ENCODE measurements around a stretch of chr10.

DNA sequence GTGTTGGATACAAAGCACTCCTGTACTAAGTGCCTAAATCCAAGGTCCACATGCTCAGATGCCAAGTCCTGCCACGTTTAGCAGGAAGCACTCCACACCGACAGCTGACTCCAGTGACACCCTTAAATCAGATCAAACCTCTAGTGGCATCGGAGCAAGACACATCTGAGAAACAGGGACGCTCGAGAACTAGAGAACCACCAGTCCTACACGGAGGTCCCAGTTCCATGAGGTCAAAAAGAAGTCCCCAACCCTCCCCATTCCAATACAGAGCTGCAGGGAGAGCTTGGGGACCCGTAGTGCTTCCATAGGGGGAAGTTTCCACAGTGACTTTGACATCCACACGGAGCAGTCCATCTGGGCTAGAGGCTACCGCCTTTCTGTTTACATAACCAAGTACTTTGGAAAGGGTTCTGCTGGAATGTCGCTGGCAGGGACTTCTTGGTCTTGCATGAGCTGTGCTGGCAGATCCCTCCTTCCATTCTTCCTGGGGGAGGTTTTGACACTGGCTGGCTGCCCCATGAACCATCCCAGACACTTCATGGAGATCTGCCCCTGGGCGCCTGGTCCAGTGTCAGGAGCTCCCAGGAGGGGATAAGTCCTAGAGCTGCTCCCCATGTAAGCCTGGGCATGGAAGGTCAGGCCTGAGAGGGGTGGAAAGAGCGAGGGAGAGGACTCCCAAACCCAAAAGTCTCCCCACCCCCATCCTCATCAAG lies 290.7 kb downstream of the PRPF18 start:
- PRO-cap: no peak

- PRO-cap: no peak
Observed at GRCh38 chr10:13894295-13894717, 307.5 kb downstream of the PRPF18 start.

DNA sequence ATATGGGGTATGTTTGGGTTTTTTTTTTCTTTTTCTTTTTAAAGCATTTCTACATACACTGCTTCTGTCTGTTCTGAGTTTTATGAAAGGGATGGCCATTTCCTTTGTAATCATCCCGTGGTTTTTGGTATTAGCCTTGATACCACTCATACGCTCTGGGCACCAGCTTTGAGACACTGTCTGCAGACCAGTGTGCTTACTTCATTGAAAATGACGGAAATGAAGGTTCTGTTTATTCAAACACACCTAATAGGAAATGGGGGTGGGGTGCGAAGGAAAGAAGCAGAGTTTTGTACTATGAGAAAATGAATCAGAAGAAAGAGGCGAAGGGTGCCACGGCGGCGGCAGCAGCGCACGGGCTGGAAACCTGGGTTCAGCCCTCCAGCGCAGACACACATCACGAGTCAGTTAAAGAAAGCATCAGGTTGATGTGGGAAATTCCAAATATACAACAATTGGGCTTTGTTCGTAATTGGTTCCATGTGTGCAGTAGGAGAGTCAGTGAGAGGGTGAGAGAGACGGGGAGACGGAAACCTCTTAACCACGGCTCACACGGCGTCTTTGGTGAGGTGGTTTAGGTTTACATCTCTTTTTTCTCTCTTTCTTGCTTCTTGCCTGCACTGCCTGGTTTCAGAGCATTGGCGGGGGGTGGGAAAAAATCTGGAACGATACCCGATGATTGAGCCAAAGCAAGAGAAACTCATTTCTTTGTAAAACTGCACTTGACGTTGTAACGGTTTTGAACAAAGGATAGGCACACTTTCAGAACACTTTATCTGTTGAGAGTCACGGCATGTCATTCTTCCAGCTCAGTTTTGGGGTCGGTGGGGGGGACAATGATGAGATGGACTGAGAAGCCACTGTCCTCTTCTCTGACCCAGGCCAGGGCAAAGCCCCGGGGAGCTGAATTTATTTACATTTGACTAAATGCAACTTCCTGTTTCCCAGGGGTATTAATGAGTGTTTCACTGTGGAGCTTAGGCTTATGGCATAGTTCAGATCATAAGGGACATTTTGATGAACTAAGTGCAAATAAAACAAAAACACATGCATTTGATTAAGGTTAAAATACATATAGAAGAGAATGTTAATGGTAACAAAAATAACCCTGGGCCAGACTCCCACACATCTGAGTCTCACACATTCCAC lies 321.1 kb downstream of the FRMD4A start:
- PRO-cap: no peak

DNA sequence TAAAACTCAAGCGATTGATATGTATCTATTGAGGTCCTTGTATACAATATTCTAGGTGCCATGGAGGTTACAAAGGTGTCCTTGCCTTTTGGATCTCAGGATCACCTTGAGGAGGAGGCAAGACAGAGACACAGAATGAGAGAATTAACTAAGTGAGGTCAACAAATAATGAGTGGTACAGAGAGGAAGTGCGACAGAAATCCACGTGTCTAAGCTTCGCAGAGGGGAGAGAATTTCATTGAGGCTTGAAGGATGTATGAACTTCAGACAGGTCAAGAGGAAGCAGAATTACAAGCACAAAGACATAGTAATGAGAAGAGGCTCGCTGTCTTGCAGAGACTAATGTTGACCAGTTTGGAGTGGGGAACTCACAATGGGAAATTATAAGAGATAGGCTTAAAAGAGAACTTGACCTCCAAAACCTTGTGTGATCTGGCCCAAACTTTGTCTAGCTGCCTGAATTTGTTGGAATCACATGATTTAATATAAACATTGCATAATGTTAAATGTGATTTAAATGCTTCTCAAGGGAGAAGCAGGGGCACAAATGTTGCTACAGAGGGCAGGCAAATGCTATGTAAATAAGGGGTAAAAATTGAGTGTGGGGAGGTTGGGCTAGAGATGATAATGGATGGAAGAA lies 308.6 kb downstream of the FRMD4A start:
- PRO-cap: no peak

DNA sequence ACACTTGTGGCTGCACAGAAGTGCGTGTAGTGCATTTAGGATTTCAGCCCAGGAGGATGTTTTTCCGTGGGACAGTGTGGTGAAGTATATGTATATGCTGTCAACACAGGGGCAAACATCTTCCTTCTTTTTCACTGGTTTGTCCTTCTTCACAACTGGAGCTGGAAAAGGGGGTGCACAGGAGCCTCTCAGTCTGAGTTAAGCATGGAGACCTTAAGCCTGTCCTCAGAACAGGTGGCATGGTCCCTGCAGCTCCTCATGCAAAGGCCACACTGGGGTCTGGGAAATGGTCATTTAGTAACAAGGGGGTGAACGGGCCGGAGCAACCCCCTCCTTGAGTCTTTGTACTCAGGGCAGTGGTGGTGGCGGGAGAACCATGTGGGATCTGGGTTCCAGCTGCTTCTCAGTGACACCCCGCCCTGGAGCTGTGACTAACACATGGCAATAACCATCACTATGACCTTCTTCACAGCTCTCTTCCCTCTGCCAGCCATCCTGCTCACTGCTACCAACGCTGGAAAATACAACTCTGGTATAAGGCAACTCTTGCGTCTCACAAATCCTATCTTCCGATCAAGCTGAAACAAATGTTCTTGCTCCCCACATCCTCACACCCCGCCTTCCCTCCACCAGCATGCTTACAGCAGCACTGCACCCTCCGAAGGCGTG lies 203.4 kb upstream of the FRMD4A start:
- PRO-cap: no peak

DNA sequence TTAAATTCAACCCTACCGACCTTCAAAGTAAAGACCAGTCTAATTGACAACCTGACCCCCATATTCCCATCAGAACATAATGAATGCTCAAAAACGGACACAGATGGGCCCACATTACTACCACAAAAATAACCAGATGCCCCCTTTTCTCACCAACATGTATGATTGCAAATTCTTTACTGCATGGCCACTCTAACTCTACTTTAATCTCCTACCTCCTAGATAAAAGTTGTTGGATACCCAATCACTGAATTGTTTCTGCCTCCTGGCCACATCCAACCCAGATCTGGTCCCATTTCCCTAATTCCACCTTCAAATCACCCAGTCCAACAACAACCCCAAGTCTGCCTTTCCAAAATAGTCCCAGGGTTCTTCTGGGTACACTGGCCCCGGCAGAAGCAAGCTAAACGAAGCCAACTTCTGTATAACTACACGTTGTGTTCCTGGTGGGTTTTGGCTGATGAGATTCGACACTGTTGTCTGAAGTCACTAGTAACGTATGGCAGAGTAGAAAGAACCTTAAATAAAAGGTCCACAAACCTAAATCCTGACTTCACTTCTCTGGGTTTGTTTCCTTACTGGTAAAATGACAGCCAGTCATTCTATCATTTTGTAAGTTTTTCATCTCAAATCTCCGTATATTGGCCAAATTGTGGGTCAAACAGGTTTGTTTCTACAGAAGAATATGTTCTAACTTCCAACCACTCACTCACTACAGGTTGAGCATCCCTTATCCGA lies 216.2 kb upstream of the FRMD4A start:
- PRO-cap: no peak

DNA sequence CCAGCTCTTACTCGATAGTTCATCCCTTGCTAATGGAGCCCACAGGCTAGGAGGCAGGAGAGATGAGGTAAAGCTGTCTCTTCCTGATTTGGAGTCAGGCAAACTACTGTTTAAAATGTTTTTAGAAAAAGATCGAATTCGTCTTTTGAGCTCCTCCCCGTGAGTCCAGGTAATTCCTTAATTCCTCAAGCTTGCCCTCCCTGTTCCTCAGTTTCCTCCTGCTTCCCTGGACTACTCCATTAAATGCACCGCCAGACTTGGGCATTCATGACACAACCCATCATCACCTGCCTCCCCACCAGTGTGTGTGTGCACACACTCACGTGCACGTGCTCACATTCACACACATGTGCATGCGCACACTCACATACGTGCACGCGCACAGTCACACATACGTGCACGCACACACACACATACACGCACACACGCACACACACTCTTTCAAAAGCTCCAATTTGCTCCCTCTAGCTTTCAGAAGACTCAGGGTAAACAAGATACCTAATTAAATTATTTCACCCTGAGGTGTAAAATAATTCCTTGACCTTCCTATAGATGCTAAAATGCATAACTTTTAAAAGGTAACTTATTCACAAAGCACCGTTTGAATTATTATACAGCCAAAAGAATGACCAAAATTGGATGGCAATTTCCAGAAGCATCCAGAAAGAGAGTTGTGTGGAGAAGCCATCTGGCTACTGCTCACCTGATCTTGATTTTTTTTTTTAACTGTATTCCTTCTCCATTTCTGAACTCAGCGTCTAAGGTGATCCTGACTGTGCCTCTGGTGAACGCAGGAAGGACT lies 216.6 kb downstream of the FAM107B start:
- PRO-cap: no peak

GRCh38 chr10:14586643-14587295 lies 187.9 kb downstream of the FAM107B start:
- PRO-cap: no peak

GRCh38 chr10:14591902-14592544 lies 182.7 kb downstream of the FAM107B start:
- PRO-cap: no peak

GRCh38 chr10:14751904-14752335 lies 22.8 kb downstream of the FAM107B start:
- PRO-cap: no peak

- PRO-cap: no peak
Observed at GRCh38 chr10:14836919-14837420, 867 bp downstream of the CDNF start.

GRCh38 chr10:15169553-15169959 lies 1.1 kb upstream of the NMT2 start:
- PRO-cap: no peak

- PRO-cap: no peak
Observed at GRCh38 chr10:15212913-15214094, 44.8 kb upstream of the NMT2 start.

DNA sequence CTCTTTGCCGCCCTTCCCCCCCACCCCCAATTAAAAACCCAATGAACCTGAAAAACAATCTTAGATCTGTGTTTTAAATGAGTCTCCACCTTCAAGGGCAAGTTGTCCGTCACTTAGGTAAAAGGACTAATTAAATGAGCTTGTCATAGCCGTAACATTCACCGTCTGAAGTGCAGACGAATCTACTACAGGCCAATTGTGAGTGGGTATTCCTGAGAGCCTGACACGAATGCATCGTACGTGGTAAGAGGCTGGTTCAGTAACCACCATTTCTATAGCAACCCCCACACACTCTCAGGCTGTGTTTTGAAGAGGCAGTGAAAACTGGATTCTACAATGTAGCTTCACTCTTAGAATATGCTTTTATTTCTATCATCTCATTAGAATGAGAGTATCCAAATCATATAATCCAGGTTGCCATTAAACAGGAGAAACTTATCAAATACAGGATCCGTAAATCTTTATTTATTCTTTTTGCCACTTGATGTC lies 70.1 kb upstream of the NMT2 start:
- PRO-cap: no peak

- PRO-cap: no peak
Observed at GRCh38 chr10:15385482-15386558, 14.7 kb upstream of the FAM171A1 start.

GRCh38 chr10:15395843-15396337 lies 24.8 kb upstream of the FAM171A1 start:
- PRO-cap: no peak

DNA sequence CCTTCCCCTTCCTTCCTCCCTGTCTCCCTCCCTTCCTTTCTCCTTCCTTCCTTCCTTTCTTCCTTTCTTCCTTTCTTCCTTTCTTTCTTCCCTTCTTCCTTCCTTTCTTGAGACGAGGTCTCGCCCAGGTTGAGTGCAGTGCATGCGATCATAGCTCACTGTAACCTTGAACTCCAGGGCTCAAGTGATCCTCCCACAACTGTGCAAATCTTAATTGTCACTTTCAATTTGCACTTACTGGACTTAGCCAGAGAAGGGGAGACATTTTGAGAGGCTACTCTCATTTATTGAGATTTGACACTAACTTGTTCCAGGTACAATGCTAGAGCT lies 157.9 kb upstream of the FAM171A1 start:
- PRO-cap: no peak

DNA sequence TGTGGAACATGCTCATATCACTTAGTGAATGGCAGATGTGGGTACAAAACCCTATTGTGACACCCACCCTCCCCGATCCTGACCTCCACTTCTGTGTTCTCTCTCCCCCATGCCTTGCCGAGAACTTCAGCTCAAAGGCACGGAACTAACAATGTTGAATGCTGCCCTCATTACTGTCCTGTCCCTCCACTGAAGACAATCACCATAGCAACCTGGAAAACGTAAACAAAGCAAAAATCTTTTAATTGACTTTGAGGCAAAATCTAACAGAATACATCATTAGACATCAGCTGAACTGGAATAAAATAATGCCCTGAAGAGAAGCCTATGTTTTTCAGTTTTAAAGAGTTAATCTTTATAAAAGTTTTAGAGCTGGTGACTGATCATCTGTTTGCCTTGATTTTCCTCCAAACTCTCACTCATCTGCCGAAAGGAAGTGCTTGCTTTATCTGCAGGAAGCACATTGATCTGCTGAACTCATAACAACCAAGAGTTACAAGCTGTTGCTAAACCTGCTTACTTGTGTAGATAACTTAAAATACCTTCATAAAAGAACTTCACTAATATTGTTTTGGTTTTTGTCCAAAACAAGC lies 133.6 kb downstream of the CUBN start:
- PRO-cap: no peak

DNA sequence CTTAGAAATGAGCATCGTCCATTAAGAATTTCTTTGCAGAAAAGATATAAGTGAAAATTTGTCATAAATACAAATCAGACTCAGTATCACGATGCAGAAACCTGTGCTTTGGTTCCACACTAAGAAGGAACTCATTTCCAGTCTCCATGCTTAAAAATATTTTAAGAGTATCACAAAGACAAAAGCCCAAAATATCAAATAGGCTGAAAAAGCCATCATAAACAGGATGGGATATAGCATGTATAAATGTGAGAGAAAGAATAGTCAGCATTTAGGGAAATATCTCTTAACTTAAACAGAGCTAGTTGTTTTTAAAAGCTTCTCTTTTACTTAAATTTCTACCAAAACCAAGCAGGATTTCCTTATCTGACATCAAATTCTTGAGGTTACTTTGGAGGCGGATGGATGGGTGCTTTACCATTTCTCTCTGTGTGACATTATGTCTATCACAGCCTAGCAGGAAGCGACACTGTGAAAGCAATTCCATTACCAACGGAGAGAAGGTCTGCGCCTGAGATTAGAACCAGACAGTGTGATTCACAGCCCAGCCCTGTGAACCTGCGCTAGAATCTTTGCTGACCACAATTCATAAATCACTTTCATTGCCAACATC lies 126.7 kb downstream of the CUBN start:
- PRO-cap: no peak

DNA sequence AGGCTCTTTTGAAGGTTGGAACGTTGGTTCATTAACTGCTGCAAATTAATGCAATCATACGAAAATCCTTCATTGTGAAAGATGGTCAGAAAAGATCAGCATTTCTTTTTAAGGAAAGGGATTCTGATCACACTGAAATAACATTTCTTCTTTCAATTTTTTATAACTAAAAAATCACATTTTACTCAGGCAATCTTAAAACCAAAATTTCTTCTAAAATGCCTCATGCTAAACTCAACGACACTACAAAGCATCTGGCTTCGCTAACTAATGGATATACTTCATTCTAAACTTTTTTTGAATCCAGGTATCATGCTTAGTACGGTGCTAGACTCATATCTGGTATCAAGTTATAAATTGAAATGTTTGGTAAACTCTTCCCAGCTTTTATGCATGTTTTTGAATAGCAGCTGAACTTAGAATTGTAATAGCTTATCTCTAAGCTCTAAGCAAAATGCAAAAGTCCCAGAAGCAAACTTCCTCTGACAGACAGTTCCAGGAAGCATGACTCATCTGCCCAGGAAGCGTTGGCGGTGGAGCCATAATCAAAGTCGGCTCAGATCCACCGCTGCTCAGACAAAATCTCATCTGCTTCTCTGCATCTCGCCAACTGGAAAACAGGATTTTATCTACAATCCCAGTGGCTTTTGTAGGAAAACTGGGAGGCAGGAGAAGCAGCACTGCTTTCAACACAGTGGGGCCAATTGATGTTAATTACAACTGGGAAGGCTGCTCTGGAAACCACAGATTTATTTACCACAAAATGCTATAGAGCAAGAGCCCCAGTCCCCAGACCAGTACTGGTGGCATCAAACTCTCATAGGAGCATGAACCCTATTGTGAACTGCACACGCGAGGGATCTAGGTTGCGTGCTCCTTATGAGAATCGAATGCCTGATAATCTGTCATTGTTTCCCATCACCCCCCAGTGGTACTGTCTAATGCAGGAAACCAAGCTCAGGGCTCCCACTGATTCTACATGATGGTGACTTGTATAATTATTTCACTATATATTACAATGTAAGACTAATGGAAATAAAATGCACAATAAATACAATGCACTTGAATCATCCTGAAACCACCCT lies 100.1 kb downstream of the CUBN start:
- PRO-cap: no peak